Breast epithelium (tissue), 2 donors: ENCODE measurements around the genes EDA2R, EDA and AWAT2.

DNA sequence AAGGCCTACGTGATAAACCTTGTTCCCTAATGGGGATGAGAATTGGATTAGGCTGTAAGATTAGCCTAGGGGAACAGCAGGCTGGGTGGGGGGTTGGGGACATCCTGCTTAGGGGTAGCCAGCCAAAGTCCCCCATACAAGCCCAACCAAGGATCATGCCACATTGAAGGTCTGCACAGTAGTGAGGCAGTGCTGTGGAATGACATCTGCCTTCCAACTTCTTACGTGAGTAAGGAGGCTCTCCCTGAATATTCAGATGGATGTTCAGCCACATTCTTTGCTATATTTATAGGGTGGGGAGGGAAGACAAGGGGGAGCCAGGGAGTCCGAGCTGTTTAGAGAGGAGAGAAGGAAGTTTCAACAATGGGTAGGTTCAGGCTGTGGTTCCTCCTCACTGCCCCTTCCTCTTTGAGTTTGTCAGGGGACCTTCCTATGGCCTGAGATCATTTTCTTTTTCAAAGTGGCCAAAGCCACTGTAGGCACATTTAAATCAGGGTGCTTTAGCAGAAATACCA, 29.7 kb downstream of the MSN start:
- PRO-cap: no peak
- RAMPAGE, long total RNA, 2 experiments: no peak in any of the 2 experiments

- PRO-cap: unidirectional peak, minus-strand start at chrX:65698006
- RAMPAGE, long total RNA, 2 experiments: no peak in any of the 2 experiments
These were observed 30.6 kb downstream of the MSN start for GRCh38 chrX:65697634-65698951.

GRCh38 chrX:65704087-65704624, 36.7 kb downstream of the MSN start:
- PRO-cap: no peak
- RAMPAGE, long total RNA, 2 experiments: no peak in any of the 2 experiments

DNA sequence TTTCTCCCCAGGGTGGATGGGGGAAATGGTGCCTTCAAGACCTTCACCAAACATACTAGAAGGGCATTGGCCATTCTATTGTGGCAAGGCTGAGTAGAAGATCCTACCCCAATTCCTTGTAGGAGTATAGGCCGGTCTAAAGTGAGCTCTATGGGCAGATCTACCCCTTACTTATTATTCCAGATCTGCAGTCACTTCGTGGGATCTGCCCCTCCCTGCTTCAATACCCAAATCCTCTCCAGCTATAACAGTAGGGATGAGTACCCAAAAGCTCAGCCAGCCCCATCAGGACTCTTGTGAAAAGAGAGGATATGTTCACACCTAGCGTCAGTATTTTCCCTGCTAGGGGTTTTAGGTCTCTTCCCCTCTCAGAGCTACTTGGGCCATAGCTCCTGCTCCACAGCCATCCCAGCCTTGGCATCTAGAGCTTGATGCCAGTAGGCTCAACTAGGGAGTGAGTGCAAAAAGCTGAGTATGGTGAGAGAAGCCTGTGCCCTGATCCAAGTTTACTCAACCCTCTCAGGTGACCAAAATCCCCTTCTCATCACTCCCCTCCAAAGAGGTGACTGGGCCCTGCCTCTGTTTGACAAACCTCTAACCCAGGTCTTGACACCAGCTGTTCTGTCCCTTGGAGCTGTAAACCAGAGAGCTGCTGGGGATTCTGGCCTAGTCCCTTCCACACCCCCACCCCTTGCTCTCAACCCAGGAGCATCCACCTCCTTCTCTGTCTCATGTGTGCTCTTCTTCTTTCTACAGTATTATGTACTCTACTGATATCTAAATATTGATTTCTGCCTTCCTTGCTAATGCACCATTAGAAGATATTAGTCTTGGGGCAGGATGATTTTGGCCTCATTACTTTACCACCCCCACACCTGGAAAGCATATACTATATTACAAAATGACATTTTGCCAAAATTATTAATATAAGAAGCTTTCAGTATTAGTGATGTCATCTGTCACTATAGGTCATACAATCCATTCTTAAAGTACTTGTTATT, 73.4 kb downstream of the MSN start:
- PRO-cap: no peak
- RAMPAGE, long total RNA, 2 experiments: no peak in any of the 2 experiments

DNA sequence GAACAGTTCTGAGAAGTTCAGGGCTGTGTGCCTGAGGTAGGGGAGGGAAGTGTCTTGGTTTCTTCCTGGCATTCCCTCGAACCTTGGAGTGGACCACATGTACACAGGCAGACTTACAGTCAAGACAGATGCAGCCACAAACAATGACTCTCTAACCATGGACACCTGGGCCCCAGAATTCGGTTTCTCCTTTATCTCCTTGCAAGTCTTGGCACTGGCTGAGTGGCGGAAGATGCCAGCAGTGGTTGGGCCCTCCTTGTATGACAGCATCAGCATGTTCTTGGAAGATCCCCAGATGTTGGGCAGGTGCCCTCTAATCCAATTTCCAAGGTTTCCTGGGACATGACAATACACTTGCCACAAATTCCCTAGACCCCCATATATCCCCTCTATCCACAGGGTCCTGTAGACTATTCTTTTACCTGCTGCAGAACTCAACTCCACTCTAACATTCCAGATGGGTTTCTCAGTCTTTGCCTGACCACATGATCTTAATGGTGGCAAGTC, 180.0 kb downstream of the MSN start:
- PRO-cap: no peak
- RAMPAGE, long total RNA, 2 experiments: no peak in any of the 2 experiments

DNA sequence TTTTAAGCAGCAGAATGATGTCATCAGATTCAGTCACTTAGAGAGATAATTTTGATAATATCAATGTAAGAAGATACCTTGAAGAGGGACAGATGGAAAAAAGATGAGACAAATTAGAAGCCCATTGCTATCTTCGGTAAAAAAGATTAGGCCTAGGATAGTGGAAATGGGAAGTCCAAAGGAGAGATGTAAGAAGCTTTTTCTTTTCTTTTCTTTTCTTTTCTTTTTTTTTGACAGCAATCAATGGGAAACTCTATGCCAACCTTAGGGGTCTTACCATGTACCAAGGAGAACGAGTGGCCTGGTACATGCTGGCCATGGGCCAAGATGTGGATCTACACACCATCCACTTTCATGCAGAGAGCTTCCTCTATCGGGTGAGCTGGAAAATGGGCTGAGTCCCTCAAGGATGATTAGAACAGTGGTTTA, 94.6 kb downstream of the HEPH start:
- PRO-cap: no peak
- RAMPAGE, long total RNA, 2 experiments: no peak in any of the 2 experiments

DNA sequence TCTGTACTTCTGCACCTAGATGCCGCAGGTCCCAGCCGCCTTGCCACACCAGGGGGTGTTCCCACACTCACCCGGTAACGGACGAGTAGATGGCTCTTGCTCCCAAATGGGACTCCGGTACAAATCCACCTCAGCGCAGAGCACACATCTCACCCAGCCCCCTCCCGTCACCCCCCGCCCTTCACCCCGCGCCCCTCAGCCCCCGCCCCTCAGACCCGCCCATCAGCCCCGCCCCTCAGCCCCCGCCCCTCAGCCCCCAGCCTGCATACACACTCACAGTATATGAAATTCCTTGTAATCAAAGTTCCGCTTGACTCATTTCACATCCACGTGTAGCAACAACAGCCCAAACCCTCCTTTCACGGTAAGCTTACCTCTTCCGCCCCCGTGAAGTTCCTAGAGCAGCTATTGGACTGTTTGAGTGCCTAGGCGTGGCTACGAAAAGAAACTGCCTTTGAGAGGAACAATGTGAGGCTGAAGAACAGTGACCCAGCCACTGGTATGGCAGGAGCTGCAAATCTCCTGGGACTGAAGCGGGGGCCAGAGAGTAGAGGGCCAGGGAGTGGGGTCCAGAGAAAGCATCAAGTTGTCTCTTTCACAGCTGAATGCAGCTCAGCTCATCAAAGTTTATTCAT, at the start of gene EDA2R:
EDA2R (minus strand) TSS at position 155 of the 635 bp plus-strand sequence.
- PRO-cap: no peak
- RAMPAGE, long total RNA, 2 experiments: start-site peak on the minus strand in 2 of 2 experiments, centred at positions 344 to 356 of the sequence, 17 to 58 reads per replicate

GRCh38 chrX:67544716-67545892, 1.3 kb downstream of the AR start:
- PRO-cap: no peak
- RAMPAGE, long total RNA, 2 experiments: no peak in any of the 2 experiments

GRCh38 chrX:68504298-68504826, 5.5 kb downstream of the YIPF6 start:
- PRO-cap: no peak
- RAMPAGE, long total RNA, 2 experiments: no peak in any of the 2 experiments

GRCh38 chrX:68685687-68686478, 38.4 kb downstream of the STARD8 start:
- PRO-cap: unidirectional peak, plus-strand start at chrX:68686355
- RAMPAGE, long total RNA, 2 experiments: no peak in any of the 2 experiments

DNA sequence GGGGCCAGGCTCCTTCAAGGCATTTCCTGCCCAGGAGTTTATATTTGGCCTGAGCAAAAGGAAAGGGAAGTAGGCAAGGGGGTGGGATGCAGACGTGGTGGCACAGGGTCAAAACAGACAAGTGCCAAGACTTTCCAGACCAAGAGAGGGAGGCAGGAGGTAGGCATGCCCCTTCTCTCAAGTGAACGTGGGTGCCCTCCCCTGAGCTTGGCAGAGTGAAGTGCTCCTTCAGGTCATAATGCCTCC, 56.1 kb downstream of the STARD8 start:
- PRO-cap: no peak
- RAMPAGE, long total RNA, 2 experiments: no peak in any of the 2 experiments

DNA sequence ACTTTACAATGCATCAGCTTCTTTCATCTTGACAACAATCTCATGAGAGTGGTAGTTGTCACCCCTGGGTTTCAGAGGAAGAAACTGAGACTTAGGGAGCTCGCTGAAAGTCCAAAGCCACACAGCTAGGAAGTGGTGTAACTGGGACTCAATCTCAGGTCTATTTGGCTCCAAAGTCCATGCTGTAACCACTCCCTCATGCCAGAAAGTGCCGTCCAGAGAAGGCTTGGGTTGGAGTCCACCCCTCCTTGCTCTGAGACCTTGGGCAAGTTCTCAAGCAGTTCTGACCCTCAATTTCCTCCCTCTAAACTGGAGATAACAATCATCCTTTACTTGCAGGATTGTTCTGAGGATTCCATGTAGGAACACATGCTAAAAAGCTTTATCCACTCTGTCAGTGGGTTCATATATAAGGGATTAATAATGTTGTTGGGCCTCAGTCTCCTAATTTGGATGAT, 40.6 kb downstream of the EFNB1 start:
- PRO-cap: no peak
- RAMPAGE, long total RNA, 2 experiments: no peak in any of the 2 experiments

- PRO-cap: no peak
- RAMPAGE, long total RNA, 2 experiments: no peak in any of the 2 experiments
These were observed 100.7 kb downstream of the EFNB1 start for GRCh38 chrX:68929523-68929894.

GRCh38 chrX:68995718-68996744, 167.2 kb downstream of the EFNB1 start:
- PRO-cap: no peak
- RAMPAGE, long total RNA, 2 experiments: no peak in any of the 2 experiments

GRCh38 chrX:69503840-69504283, 264 bp upstream of the NALF2 start:
- PRO-cap: no peak
- RAMPAGE, long total RNA, 2 experiments: no peak in any of the 2 experiments

DNA sequence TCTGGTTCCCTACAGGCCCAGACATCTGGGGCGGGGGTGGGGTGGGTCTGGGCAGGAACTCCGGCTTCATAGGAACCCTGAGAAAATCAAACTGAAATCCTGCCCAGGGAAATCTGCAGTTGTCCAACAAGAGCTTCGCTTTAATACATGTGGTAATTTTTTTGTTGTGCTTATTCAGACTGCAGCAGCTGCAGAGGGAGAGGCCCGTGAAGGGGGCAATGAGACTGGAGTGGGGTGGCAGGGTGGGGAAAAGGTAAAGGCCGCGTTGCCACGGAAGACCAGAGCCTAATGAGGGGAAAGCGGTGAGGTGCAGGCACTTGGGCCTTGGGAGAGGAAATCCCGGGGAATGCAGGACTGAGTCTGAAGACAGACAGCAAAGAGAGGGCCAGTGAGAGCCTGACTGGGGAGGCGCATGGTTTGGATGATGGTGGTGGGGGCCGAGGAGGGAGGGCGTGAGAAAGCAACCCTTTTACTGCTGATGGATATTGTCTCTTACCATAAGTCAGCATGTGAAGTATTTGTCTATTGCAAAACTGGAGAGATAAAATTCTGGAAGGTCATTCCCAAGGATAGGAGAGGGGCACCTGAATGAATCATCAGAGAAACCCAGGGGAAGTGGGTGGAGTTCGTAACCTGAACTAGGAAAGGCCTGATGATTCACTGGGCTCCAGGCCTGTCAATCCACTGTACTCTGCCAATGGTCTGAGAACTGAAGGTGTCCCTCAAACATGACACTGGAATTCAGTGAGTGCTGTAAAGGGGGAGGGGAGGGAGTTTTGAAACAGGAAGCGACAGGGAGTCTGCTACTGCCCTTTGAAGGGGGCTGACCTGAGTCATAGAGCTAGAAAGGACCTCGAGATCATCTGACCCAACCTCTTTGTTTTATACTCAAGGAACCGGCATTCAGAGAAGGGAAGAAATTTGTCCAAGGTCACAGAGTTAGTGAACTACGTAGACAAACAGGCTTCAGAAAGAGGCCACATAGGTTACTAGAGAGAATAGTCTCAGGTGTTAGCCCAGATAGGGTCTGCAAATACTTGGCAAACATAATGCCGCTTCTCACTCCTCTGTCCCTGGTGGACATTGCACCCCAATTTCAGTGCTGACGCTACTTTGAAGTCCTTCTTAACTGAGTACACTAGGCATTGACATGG, 52.1 kb downstream of the NALF2 start:
- PRO-cap: no peak
- RAMPAGE, long total RNA, 2 experiments: no peak in any of the 2 experiments

DNA sequence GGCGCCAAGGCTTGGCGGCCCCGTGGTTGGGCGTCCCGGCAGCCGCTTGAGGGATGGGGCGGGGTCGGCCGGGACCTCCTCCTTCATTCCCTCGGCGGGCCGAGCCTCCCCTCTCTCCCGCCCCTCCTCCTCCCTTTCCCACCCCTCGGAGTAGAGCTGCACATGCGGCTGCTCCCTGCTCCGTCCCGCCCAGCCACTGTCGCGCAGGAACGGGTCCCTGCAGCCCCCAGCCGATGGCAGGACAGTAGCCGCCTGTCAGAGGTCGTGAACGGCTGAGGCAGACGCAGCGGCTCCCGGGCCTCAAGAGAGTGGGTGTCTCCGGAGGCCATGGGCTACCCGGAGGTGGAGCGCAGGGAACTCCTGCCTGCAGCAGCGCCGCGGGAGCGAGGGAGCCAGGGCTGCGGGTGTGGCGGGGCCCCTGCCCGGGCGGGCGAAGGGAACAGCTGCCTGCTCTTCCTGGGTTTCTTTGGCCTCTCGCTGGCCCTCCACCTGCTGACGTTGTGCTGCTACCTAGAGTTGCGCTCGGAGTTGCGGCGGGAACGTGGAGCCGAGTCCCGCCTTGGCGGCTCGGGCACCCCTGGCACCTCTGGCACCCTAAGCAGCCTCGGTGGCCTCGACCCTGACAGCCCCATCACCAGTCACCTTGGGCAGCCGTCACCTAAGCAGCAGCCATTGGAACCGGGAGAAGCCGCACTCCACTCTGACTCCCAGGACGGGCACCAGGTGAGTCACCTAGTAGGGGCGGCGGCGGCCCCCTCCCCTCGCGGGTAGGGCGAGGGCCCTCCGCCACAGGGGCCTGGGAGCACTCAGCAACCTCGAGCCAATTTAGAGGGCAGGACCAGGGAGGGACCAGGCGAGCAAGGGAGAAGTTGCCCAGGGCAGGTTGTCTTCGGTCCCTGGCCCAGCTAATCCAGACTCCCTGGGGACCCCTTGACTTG, at the start of gene EDA:
EDA (plus strand) TSS at position 132 of the 938 bp plus-strand sequence.
- PRO-cap: no peak
- RAMPAGE, long total RNA, 2 experiments: no peak in any of the 2 experiments

GRCh38 chrX:69675679-69676418, 59.9 kb downstream of the EDA start:
- PRO-cap: no peak
- RAMPAGE, long total RNA, 2 experiments: no peak in any of the 2 experiments

DNA sequence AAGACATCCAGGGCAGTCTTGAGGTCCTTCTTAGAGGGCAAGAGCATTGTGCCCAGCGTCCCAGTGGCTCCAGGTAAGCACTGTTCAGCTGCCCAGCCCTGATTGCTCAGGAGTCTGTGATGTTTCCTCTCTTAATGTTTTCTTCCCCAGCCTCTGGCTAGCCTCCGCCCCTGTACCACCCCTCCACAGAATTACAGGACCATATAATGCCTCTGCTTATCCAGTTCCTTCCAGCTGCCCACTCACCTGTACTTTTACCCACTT, at the start of gene AWAT2:
AWAT2 (minus strand) TSS at position 53 of the 264 bp plus-strand sequence.
- PRO-cap: no peak
- RAMPAGE, long total RNA, 2 experiments: no peak in any of the 2 experiments

DNA sequence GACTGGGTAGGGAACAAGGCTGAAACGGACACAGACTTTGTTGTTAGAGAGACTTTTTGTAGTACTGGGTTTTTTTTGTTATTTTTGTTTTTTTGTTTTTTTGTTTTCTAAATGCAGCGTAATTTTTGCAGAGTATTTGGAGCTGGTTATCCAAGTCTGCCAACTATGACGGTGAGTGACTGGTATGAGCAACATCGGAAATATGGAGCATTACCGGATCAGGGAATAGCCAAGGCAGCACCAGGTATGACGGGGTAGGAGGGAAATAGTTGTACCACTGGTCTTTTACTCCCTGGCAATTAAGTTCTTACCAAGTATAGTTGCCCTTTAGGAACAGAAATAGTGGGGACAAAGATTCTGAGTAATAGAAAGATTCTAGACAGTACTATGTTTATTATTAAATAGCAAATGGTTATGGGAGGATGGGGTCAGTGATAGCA, 16.9 kb downstream of the IGBP1 start:
- PRO-cap: no peak
- RAMPAGE, long total RNA, 2 experiments: no peak in any of the 2 experiments